Epithelial cell of proximal tubule (primary cell): ENCODE results near the gene GBX2.

GRCh38 chr2:234996353-234996601, 44.5 kb downstream of the SH3BP4 start:
- RAMPAGE, long total RNA: no peak
- RRBS: no CpG with 5 or more reads among the region's 3 CpGs

GRCh38 chr2:235011631-235012125, 59.9 kb downstream of the SH3BP4 start:
- RAMPAGE, long total RNA: no peak
- RRBS: no CpG with 5 or more reads among the region's 5 CpGs

GRCh38 chr2:235041799-235042466, 90.1 kb downstream of the SH3BP4 start:
- RAMPAGE, long total RNA: no peak
- RRBS: no CpG with 5 or more reads among the region's 23 CpGs

DNA sequence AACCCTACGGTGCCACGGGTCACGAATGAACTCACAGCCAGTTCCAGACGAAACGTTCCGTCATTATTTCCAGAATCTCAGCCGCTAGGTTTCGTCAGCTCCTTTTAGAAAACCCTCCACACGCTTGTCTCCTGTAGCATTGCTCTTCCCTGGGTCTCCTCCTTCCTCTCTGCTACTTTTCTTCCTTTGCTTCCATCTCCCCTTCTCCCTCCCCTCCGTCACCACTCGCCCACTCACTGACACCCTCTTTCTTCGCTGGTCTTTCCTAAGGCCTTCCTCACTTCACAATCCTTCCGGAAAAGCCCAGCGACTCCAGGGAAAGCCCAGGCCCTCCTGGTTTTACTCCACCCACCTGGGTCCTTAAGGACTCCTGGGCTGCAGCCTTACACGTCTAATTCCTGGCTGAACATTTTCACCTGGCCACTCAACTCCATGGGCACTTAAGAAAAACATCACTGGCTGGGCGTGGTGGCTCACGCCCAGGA, 119.3 kb upstream of the AGAP1 start:
- RAMPAGE, long total RNA: no peak
- RRBS: no CpG with 5 or more reads among the region's 17 CpGs

DNA sequence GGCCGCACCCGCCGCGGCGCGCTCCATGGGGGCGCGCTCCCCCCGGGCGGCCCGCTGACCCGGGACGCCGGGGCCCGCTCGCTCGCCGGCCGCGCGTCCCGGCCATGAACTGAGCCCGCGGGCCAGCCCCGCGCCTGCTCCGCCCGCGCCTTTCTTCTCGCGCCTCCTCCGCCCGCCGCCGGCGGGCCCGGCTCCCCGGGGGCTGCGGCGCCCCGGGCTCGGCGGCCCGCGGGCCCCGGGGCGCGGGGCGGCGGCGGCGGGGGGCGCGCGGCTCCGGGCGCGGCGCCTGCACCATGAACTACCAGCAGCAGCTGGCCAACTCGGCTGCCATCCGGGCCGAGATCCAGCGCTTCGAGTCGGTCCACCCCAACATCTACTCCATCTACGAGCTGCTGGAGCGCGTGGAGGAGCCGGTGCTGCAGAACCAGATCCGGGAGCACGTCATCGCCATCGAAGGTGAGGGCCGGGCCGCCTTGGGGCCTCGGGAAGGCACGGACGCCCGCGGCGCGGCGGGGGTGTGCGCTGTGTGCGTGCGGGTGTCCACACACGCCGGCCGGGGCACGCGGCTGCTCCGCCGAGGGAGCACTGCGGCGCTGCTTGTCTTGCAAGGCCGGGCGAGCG, 661 bp downstream of the AGAP1 start:
- RAMPAGE, long total RNA: no peak
- RRBS: 2% methylated on average over 55 of the region's 98 CpGs

DNA sequence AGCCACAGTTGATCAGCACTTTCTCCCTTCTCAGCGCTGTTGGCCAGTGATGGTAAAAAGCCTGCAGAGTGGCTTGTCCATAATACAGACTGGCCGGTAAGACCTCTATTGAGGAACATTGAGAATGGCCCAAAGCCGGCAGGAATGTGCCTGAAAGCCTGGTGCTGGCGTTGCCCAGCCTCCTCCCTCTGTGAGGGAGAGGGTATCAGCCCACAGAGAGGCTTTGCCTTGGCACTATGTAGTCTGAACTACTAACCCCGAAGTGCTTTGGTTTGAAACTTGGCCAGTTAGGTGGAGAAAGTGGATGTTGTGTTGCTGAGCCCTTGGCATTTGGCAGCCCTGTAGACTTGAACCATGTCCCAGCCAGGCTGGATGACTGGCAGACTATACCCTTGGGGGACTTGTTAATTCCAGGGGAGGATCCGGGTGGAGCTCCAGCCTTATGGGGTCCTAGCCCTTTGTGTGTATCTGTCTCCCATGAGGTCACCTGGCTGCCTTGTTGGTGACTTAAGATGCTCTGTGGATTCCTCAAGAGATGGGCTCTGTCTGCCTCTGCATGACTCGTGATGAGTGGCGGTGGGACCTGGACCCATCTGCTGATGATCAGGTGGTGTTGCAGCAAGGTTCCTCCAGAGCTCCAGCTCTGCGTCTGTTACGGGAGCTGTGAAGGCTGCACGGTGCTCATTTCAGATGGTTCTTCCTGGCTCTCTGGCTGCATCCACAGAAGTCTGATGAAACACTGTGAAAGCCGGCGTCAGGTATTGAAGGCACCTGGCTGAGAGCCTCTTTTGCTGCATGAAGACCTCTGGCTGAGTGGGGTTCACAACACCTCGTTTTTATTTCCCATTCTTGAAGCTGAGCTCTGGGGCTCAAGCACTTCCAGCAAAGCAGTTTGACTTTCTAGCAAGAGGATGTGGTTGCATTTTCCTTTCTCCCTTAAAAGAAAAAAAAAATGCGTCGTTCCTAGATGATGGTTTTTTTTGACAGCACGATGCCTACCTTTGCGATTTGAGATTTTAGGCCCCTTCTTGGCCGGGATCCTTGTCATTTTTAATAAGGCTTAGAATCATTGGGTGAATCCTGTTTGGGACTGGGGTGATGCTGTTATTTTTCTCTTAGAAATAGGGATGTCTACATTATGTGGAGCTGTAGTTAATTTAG, 2.4 kb downstream of the AGAP1 start:
- RAMPAGE, long total RNA: no peak
- RRBS: no CpG with 5 or more reads among the region's 19 CpGs

- RAMPAGE, long total RNA: no peak
- RRBS: no CpG with 5 or more reads among the region's 16 CpGs
Observed at GRCh38 chr2:235556857-235557565, 63.2 kb downstream of the AGAP1 start.

DNA sequence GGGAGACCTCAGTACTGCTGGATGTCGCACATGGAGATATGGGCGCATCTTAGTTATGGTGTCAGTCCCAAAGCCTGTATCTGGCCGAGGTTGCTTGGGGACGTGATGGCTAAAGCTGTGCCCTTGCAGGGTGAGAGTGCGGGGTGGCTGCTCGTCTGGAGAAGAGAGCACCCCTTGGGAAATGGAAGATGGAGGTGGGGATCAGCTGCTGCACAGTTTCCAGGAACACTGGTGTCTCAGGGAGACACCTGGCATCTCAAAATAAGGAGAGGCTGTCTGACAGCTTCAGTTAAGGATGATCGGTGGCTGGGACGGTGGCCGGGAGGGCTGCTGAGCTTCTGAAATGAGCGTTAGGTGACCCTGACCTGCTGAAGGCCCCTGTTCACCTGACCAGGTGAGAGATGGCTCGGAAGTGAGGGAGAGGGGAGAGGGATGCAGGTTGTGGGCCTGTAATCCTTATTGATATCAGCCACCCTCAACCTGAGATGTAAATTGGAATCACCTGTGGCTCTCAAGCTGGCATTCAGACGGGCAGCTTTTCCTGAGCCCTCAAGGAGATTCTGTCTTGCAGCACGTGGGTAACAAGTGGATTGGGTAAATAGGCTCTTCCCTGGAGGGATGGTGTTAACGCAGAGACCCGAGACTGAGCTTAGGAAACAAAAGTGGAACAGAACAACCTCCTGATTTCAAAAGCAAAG, 99.0 kb downstream of the AGAP1 start:
- RAMPAGE, long total RNA: no peak
- RRBS: no CpG with 5 or more reads among the region's 15 CpGs

GRCh38 chr2:235643708-235644512, 150.1 kb downstream of the AGAP1 start:
- RAMPAGE, long total RNA: no peak
- RRBS: no CpG with 5 or more reads among the region's 15 CpGs

- RAMPAGE, long total RNA: no peak
- RRBS: no CpG with 5 or more reads among the region's 6 CpGs
Observed at GRCh38 chr2:235669064-235669411, 175.2 kb downstream of the AGAP1 start.

DNA sequence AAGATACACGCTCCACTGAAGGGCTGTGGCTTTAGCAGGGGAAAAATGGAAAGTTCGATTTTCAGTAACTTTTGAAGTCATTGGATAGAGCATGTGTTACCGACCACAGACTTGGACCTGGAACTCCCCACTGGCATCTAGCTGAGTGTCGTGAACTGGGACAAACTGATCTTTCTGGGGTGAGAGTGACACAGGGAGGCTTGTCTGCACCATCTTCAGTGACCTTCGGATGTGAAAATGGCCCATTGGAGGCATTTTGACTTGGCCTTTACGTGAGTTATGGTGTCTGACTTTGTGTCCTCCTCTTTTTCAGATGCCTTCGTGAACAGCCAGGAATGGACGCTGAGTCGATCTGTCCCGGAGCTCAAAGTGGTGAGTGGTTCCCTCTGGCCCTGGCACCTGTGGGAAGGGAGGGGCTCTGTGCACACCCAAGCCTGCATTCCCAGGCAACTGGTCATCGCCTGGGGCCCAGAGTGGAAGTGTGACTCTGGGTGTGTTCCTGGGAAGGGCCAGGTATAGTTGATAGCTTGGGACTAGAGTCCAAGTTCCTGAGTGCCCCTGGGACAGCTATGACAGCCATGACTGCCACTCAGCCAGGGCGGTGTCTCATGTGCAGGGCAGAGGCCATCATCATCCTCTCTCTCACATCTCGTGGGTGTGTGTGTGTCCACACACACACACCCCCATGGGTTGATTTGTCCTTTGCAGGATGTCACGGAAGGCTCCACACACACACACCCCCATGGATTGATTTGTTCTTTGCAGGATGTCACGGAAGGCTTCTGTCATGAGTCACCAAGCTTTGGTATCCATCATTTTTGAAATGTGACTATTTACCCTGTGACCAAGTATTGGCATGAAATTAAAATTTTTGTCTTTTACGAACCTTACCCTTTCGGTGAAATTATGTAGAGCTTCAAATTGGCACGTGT, 215.3 kb downstream of the AGAP1 start:
- RAMPAGE, long total RNA: no peak
- RRBS: no CpG with 5 or more reads among the region's 18 CpGs

DNA sequence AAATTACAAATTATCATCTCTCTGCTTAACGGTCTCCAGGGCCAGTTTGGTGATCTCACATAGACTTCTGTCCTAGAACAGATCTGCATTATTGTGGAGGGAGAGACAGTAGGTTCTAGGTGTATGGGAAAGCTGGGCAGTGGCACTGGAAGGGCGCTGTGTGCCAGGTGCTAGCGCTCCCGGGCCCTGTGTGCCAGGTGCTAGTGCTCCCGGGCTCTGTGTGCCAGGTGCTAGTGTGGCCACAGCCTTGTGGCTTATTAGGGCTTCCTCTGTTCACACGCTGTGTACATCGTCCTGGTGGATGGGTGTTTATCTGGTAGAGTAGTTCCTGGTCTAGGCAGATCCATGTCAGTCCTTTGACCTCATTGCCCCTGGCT, 263.3 kb downstream of the AGAP1 start:
- RAMPAGE, long total RNA: no peak
- RRBS: no CpG with 5 or more reads among the region's 7 CpGs

DNA sequence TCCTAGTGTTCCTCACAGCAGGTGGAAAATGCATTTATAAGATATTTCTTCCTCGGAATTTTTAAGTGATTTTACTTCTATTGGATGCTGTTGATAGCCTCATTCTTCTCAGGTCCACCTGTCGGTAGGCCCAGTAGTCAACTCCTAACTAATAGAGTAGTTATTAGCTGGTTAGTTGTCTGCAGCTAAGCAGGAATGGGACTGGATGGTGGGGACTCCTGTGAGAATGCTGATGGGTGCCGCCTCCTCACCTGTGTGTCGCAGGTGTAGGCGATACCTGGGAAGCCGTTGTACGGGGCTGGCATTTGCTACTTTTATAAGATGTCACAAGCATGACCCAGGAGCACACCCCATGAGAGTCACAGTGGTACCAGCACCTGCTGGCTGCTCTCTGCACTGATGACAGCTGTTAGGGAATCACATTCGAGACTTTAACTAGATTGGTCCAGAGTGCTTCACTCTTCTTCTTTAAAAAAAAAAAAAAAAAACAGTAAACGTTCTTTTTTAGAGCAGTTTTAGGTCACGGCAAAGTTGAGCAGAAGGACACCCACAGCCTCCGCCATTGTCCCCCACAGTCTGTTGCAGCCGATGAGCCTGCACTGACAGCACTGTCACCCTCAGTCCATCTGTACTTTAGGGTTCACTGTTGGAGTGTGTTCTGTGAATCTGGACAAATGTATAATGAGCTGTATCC, 337.0 kb downstream of the AGAP1 start:
- RAMPAGE, long total RNA: no peak
- RRBS: no CpG with 5 or more reads among the region's 12 CpGs

GRCh38 chr2:235914348-235915323, 253.6 kb downstream of the GBX2 start:
- RAMPAGE, long total RNA: no peak
- RRBS: no CpG with 5 or more reads among the region's 13 CpGs

DNA sequence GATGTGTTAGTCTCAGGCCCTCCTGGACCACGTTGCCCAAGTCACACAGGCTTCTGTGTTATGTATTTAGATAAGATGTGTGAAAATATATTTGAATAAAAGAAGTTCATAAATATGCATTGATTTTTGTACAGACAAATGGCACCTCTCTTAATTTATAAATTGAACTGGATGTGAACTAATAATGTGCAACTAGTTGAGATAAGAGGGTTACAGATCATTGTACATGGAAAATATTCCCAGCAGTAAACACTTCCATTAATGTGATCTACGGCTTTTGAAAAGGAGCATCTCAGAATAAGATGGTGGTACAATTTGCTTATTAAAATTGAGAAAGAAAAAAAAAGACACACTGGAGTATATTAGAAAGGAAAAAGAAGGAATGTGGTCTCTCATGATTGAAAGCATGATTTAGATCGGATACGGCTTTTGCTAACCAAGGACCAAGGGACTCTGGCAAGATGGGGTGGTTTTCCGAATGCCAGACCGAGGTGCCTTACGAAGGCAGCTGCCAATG, 43.0 kb downstream of the GBX2 start:
- RAMPAGE, long total RNA: no peak
- RRBS: no CpG with 5 or more reads among the region's 7 CpGs

- RAMPAGE, long total RNA: no peak
- RRBS: 5% methylated on average over 32 of the region's 55 CpGs
Observed at GRCh38 chr2:236168243-236168645, at the start of gene GBX2. Gene GBX2 (minus strand): TSS chr2:236168386.

- RAMPAGE, long total RNA: no peak
- RRBS: no CpG with 5 or more reads among the region's 13 CpGs
Observed at GRCh38 chr2:236250837-236251650, 13.2 kb downstream of the ASB18 start.

DNA sequence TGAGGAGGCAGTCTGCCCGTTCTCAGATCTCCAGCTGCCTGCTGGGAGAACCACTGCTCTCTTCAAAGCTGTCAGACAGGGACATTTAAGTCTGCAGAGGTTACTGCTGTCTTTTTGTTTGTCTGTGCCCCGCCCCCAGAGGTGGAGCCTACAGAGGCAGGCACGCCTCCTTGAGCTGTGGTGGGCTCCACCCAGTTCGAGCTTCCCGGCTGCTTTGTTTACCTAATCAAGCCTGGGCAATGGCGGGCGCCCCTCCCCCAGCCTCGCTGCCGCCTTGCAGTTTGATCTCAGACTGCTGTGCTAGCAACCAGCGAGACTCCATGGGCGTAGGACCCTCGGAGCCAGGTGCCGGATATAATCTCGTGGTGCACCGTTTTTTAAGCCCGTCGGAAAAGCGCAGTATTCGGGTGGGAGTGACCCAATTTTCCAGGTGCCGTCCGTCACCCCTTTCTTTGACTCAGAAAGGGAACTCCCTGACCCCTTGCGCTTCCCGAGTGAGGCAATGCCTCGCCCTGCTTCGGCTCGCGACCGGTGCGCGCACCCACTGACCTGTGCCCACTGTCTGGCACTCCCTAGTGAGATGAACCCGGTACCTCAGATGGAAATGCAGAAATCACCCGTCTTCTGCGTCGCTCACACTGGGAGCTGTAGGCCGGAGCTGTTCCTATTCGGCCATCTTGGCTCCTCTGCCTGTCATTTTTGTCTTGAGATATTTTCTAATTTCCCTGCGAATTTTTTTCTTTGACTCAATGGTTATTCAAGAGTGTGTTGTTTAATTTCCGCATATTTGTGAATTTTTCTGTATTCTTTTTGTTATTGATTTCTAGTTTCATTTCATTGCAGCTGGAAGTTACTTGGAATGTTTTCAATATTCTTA, 118.0 kb downstream of the IQCA1 start:
- RAMPAGE, long total RNA: no peak
- RRBS: no CpG with 5 or more reads among the region's 38 CpGs

GRCh38 chr2:236570383-236570592, 663 bp downstream of the ACKR3 start:
- RAMPAGE, long total RNA: no peak
- RRBS: no CpG with 5 or more reads among the region's 4 CpGs

DNA sequence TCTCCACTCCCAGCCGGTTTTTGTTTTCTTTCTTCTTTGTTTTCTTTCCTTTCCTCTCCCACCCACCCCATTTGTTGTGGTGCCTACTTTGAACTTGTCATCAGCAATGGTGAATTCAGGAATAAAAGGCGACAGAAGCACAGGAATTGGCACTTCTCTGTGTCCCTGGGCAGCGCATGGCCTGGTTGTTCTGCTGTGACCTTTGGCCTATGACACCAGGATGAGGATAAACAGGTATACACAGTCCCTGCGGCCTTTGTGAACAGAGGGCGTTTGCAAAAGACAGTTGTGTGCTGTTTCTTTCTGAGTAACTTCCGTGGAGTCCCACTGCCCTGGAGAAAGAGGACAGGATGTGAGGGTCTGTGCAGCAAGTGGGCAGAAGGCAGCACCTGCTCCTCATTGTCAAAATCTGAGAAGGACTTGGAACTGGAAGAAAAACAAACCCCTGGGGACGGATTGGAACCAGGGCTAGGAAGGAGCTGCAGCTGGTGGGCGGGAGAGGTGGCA, 159.3 kb downstream of the ACKR3 start:
- RAMPAGE, long total RNA: no peak
- RRBS: no CpG with 5 or more reads among the region's 8 CpGs